Parotid gland (tissue), 1 donor: ENCODE measurements around a stretch of chr2.

DNA sequence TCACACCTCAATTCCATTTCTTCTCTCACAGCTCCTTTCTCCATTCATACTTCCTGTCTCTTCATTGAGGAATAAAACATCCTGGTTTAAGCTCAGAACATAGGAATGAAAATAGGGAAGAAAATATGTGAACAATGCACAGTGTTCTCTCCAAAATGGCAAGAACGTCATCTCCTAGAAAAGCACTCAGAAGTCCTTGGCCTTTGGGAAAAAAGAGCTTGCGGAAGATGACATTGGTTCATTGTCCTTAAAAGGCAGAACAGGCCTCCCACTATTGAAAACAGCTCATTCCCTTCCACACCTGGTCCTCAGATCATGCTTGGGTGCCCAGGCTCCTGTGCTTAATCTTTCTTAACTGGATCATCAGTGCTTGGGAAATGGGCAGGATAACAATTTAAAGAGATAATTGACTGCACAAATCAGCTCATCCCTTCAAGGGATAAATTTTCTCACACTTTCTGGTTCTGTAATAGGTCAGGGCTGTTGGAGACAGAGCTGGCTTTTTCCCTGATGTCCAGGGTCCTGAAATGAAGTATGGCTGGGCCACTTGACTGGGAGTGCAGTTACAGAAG is 69.2 kb downstream of the MARCHF4 start:
- PRO-cap: no peak

- PRO-cap: no peak
These were observed 61.3 kb upstream of the IGFBP2 start for GRCh38 chr2:216571966-216572299.

GRCh38 chr2:216659305-216659878 is 26.2 kb downstream of the IGFBP2 start:
- PRO-cap: no peak

DNA sequence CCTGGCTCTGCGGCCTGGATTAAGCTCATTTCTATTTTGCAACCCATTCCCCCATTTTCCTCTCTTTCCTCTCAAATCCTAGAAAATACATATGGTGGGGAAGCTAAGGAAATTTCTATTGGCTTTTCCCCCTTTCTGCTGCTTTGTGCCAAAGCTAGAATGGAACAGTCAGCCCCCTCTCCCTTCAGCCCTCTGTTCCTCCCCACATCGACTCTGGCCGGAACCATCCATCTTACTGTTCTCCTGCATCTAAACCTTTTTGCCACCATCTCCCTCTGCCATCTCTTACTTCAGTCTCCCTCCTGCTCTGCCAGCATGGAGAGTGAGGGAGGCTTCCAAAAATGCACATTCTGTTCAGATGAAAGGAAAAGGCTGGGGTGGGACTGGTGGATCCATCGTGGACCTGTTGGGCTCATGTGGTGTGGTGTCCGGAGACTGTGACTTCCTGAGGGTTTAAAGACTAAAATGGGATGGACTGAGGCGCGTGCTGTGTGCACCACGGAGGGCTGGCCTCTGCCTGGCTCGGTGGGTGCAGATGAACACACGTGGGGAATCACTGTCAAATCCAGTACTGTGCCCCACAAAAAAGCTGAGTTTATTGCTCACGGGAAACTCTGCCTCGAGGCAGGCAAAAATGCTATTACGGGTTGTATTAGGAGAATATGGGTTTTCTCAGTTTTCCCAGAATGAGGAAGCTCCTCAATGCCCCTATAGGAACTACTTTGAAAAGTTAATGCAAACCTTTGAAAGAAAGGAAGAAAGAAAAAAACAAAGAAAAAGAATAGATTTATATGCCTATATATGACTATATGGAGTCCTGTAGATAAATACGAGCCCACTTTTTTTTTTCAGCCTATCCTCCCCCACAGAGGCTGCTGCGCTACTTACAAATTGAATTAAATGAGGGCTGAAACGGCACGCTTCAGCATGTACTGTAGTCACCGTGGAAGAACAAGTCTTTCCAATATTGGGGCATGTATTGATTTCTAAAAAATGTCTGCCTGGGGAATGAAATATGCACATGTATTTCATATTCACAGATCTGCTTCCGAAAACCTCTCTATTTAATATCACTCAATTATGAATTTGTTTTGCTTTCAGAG is 20.0 kb downstream of the IGFBP5 start:
- PRO-cap: no peak

GRCh38 chr2:216679655-216680462 is 15.5 kb downstream of the IGFBP5 start:
- PRO-cap: no peak

GRCh38 chr2:216850020-216850551 is 9.8 kb downstream of the TNP1 start:
- PRO-cap: no peak

DNA sequence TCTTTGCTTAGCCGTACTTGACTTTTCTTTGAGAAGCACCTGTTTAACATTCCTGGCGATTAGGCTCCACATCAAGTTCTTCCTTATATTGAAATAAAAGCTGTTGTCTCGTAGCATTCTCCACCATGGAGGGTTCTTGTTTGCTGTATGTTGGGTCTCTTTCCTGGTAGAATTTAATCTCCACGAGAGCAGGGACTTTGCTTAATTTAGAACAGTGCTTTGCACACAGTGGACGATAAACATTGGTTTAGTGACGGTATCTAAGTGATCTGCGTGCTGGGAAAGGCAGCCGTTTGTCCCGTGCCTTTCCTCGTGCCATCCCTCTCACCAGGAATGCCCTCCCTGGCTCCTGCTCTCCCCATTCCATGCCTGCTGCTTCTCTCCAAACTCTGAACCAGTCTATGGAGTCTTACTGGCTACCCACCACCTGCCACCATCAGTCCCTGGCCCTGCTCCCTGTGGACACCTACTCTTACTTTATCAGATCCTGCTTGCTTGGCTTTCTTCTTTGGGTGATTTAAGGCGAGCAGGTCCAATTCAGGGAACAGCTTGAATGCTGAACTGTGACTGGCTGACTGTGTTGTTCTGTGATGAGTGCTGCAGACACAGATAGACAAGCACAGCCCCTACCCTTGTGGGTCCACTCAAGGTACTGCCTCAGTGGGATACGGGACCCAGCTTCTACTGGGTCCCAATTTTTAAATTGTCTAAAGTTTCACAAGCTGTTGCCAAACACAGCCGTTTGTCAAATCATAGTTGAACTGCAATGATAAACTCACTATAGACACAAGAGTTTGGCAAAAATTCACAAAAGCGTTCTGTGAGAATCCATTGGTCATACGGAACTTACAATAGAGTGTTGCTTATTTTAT is 27.4 kb upstream of the TNP1 start:
- PRO-cap: no peak

DNA sequence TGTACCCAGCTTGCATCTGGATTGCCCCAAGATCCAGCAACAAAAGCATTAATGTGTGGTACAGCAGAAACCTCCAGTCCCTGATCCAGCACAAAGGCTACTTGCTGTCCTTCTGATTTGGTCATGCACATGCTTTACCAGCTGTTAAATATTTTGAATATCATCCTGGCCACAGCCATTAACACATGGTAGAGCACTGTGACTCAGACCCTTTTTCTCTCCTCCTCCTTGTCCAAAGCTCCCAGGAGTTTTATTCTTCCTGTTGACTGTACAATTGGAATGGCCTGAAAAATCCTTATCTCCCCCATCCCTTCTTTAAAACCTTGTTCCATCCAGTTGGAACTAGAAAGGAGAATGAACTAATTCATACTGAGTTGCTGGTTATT is 419.7 kb upstream of the TNP1 start:
- PRO-cap: no peak

GRCh38 chr2:217797476-217798160 is 205.2 kb downstream of the TNS1 start:
- PRO-cap: no peak

DNA sequence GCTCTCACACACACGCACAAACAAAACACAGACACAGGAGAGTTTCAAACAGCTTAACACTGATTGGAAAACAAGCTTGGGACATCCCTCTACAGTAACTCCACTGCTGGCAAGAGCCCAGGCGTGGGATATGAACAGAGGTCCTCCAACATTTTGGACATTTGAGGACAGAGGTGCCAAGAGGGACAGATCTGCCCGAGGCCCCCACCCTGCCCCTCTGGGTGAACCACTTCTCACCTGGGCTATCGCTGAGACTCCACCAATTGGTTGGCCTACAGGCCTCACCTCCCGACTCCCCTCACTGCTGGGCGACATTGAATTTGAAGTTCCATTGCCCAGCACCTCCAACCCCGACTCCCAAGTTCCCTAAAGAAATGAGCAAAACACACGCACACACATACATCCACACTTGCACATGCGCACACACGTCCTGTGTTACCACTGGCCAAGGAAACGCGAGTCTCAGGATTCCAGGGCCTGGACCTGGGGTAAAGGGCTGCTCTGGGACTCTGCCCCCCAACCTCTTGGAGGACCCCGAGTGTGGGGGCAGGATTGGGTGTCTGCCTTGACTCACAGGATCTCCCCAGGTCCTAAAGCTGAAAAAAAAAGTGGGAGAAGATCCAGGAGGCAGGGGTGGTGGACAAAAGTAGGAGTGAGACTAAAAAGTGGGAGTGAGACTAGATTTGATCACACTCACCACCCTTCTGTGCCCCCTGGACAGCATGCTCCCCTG is 202.5 kb downstream of the TNS1 start:
- PRO-cap: no peak

GRCh38 chr2:217826540-217827215 is 176.1 kb downstream of the TNS1 start:
- PRO-cap: unidirectional peak, minus-strand start at chr2:217826650

- PRO-cap: no peak
These were observed 160.6 kb downstream of the TNS1 start for GRCh38 chr2:217842013-217842824.

DNA sequence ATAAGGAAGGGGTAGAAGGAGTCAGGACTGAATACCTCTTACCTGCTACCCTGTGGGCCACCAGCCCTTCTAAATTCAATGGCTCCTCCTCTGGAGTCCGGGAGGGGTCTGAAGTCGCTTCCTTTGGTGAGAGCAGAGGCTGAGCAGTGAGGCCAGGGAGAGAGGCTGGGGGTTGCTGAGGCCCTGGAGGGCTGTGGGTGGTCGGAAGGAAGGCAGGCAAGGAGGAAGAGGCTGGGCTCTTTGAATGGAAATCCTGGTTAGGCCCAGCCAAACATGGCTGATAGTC is 155.4 kb downstream of the TNS1 start:
- PRO-cap: no peak

DNA sequence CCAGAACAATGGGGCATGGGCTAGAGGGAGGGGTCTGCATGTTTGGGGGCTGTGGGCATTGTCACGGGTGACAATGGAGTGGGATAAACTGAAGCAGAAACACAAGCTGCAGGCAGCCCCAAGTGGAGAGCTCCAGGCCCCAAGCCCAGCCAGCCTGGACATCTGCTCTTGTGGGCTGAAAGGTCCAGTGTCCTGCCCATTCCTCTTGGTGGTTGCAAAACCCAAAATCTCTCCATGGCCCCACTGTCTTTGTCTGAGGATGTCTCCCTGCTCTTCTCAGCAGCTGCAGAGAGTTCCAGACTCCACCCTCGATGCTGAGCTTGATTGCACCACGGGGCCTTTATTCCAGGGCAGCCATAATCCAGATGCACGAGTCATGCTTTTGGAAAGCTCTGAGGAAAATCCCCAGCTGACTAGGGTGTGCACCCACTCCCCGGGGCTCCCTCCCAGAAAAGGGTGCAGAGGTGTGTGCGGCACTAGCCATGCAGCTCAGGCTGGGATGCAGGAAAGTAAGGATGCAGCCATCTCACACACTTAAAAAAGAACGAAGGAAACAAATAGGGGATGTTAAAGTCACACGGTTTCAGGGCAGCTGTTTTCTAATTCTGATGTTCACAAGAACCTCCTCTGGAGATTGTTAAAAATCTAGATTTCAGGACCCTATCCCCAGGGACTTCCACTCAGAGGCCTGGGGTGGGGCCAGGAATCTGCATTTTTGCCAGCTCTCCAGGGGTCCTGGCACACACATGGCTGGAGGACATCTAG is 149.2 kb downstream of the TNS1 start:
- PRO-cap: no peak

GRCh38 chr2:217854596-217854959 is 148.2 kb downstream of the TNS1 start:
- PRO-cap: no peak

DNA sequence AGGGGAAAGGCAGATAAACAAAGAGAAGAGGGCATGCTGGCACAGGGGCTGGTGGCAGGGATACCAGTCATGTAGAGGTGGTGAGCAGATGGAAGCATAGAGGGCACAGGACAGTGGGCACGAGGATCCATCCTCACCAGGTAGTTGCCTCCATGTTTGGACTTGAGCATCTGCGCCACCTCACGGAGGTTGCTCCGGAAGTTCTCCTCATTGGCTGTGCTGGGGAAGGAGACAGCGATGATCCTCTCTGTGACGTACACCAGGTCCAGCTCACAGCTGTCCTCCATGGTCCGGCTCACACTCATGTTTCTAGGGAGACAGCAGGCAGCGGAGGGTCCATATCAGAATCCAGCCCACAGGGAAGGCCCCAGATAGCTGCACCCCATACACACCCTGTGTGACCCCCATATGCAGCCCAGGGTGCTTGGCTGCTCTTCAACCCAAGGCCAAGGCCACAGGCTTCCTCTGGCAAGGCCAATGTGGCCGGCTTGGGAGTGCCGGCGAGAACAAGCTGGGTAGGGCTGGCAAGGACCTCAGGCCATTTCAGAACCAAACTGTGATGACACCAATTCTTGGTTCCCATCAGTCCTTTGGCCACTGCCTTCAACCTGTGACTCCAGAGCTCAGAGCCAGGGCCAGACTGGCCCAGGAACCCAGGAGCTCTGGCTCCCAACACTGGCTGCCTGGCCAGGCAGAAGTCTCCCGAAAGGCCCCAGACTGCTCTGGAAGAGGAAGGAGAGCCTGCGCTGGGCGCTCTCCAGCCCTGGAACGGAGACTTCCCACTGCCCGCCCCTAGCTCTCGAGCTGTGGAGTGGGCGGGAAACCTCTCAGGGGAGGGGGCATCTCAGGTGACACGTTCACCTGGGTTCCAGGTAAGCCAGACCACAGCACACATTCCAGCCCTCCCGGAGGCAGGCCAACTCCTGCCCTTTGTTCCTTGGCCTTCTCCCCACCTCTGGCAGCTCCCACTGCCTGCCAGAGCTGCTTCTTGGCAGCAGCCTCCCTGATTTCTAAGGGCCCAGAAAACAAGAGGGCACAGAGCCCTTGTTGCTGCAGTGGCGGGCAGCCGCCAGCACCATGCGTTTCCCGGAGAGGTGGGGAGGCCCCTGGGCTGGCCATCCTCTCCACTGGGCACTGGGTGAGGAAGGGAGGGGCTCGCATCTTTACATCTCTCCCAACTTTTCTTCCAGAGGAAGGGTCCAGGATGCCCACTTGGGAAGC is 104.7 kb downstream of the TNS1 start:
- PRO-cap: unidirectional peak, minus-strand start at position 770 of the sequence

DNA sequence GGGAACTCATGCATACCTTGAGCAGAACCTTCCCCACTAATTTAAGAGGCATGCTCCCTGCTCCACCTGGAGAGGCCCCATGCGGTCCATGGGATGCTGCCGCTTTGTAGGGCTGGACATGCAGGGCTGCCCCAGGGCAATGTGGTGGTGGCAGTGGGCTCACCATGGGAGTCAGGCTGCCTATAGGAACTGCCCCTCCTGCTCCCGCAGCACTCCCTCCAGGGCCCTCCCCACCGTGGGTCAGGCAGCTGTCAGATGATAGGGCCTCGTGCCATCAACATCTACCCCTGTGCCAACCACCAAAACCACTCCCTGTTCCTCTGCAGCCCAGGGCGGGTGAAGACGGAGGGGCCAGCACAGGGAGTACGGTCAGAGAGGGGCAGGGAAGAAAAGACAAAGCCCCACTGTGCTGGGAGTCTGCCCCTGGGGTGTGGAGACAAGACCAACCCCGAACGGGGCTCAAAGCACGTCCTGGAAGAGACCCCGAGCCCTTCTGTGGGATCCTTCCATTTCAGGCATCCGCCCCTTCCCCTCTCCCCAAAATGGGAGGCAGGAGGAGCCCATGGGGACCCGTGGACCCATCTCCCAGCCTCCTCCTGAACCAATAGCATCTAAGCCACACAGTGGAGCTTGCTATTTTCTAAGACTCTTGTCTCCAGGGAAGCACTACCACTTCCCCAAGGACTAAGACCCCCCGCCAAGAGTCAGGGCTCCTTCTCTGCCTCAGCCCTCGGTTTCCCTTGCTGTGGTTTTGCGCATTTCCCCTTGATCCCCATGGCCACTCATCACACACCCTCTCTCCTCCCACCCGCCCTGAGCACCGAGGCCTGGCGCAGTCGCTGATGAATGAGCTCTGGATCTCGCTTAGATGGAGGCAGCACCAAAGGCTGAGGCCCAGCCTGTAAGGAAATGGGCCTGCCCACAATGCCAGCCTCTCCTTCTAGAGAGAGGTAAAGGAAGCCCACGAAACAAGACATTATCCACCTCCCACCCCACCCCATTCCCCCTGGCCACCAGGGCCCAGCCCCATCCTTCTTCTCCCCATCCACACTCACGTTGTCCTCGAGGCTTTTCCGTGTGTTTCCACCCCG is 97.2 kb downstream of the TNS1 start:
- PRO-cap: no peak

DNA sequence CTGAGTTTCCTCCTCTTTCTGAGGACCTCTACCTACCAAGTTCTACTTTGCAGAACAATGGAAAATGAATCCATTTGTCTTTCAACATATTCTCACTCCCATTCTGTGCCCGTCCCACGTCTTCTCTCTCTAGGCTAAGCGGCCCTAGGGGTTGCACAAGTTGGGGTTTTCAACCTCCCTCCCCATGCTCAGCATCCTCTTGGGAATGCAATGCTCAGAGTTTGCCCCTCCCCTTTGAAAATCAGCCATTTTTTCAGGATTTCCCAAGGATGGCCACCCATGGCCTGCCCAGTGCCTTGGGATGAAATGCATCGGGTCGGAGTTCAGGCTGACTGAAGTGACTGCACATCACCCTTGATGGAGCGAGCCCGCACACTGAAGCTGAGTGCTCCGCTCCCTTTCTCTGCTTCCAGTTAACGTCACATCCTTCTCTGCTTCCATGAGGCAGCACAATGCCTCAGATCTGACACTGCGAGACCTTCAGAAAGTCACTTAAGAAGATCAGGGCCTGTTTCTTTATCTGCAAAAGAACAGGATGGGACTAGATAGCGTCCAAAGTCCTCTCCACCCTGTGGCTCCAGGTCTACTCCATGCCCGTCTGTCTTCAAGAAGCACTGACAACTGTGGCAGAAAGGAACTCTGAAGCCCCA is 87.8 kb downstream of the TNS1 start:
- PRO-cap: no peak

DNA sequence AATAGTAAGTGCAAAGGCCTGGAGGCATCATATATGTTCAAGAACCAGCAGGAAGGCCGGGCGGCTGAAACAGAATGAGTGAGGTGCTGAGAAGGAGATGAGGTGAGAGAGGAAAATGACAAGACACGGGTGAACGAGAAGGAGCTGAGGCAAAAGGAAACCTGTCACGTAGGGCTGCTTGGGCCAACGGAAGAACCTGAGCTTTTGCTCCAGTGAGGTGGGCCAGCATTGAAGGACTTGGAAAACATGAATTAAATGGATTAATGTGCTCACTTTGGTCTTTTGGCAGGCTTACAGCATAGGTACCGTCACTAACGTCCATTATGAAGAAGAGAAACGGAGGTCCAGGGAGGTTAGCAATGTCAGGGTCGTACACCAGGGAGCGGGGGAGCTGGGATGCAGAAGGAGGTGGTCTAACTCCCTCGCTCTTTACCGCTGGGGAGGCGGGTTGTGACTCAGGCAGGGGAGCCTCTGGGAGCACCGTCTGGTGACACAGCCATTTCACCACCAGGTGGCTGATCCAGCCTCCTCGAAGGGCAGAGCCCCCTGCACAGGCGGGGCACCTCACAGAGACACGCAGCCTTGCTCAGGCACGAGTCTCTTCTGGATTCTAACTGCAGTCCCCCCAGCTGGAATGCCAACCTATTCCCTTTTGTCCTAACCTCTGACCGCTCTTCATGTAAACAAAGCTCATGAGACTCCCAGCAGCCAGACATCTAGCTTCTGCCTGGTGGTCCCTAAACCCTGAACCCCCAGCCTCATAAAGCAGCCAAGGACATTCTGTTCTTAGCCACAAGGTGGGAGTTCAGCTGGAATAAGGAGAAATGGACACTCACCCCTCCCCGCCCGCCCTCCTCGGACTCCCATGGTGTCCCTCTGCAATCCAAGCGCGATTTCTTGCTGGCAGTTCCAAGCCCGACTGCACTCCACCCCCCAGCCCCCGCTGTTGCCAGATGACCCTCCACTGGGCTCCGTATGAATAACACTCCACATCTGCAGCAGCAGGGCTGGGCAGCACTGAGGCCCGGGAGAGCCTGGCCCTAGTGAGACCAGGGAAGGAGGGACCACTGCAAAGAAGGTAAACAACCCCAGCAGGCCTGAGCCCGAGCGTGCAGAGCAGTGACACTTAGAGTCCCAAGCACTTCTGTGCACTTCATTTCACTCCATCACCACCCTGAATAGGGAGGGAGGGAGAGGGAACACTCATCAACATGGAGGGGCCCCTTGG is 84.5 kb downstream of the TNS1 start:
- PRO-cap: no peak

- PRO-cap: no peak
These were observed 80.2 kb downstream of the TNS1 start for GRCh38 chr2:217922357-217923179.